Ureter (tissue), 1 donor: ENCODE measurements around a stretch of chr3.

GRCh38 chr3:184583344-184584435 lies 22.1 kb downstream of the EPHB3 start:
- PRO-cap: bidirectional peak, plus-strand start at chr3:184583760, minus-strand start at chr3:184583664

DNA sequence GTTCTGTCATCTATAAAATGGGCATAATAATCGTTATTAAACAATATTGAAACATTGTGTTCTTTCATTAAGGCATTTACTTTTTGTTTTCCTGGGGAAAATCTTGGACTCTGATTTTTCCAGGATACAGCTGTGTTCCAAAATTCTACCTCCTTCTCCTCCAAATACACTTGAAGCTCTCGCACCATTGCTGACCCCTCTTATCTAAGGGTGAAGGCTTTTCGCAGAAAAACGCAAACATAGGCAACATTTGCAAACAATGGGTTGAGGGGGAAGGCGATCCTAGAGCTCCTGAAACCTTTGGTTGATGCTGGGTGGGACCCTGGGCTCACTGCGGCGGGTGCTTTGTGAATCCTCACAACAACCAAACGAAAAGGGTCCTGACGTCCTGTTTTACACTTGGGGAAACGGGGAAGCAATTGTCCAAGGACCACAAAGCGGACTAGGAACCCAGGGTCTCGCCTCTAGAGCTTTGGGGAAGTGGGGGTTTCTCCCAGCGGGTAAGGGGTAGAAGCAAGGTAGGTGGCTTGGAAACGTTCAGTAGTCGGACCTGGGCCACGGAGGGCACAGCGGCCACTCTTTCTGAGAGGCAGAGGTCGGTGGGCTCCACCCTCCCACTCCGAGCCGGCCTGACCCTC lies 42.0 kb downstream of the EPHB3 start:
- PRO-cap: no peak

- PRO-cap: no peak
Measured at GRCh38 chr3:184816643-184817043, 4.7 kb downstream of the VPS8 start.

- PRO-cap: no peak
Measured at GRCh38 chr3:184820181-184820694, 8.3 kb downstream of the VPS8 start.

DNA sequence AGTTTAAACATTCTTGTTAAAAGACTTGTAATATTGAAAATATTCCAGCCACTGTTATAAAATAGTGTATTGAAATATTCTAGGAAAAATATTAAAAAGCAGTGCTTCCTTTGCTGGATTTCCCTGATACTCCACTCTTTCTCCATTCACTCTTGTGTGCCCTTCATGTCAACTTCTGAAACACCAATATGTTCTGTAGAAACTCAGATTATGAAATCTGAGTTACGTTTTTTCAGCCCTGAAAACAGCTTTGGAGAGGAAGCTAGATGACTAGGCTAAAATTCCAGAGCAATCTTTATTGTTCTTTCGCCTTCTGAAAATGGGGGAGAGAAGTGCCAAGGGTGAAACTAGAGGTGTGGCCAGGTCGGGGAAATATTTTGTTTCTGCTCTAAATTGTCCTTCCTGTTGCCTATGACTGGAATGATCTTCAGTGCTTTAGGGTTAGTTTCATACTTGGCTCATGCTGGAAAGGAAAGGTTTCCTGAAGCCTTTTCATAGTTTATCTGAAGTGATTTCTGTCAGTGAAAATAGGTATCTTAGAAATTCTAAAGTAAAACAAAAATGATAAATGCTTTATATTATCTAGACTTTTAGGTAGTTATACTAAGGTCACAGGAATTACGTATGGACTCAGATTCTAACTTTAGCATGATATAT lies 45.9 kb upstream of the MAP3K13 start:
- PRO-cap: no peak

DNA sequence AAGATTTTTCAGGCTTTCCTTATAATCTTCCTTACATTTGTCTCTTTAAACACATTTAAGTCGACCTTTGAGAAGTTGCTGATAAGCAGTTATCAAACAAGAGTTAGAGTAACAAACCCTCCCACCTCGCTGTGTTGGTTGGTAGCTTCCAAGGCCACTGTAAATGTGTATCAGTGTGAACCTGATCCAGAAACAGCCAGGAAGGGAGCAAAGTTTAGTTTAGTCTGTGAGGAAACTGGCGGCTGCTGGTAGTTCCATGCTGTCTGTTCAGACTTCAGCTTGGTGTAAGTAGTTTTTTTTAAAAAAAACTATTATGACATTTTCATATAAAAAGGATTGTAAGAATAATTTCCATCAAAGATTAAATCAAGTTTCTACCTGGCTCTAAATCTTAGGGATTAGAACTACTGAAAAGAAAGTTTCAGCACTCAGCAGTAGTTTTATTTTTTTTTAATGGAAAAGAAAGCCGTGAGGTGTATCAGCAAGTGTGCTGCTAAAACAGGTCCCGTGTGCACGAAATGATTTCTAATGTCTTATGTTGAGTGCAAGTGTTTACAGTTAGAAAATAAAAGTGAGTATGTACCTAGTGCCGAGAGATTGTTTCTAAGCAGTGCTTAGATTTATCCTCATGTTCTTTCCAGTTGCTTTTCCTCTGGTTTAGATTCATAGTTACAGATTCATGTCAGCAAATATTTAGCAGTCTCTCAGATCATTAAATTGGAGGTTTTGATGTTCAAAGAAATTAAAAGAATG lies 34.1 kb upstream of the MAP3K13 start:
- PRO-cap: no peak

DNA sequence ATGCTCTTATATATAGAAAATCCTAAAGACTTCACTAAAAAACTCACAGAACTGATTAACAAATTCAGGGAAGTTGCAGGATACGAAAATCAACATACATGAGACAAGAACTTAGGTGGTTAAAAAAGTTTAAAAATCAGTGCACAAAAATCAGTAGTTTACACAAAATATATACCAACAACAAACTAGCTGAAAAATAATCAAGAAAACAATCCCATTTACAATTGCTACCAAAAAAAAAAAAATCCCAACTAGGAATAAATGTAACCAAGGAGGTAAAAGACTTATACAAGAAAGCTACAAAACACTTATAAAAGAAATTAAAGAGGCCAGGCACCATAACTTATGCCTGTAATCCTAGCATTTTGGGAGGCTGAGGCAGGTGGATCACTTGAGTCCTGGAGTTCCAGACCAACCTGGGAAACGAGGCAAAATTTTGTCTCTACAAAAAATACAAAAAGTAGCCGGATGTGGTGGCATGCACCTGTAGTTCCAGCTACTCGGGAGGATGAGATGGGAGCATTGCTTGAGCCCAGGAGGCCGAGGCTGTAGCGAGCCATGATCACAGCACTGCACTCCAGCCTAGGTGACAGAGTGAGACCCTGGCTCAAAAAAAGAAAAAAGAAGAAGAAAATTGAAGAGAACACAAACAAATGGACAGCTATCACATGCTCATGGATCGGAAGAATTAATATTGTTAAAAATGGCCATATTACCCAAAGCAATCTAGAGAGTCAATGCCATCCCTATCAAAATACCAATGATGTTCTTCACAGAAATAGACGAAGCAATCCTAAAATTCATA lies 25.2 kb downstream of the MAP3K13 start:
- PRO-cap: no peak

DNA sequence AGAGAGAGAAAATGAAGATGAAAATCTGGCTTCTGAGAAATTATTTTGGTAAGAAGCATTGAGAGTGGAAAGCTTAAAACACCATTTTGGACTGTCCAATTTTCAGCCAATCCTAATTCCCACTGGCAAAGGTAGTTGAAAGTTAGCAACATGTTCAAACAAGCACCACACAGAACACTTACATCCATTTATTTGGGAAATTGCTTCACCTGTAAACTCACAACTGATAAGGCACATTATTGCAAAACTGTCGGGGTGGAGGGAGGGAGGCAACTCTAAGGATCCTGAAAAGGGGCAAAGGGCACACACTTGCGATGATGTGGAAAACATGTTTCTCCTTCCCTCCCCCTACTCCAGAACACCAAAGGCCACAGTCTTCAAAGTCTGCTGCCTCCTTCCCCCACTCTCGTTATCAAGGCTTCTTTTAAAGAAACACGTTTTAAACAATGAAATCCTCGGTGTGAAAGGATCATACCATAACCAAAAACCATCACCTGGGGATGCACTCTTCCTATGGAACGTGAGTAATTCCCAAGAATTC lies 9.3 kb downstream of the TMEM41A start:
- PRO-cap: no peak

DNA sequence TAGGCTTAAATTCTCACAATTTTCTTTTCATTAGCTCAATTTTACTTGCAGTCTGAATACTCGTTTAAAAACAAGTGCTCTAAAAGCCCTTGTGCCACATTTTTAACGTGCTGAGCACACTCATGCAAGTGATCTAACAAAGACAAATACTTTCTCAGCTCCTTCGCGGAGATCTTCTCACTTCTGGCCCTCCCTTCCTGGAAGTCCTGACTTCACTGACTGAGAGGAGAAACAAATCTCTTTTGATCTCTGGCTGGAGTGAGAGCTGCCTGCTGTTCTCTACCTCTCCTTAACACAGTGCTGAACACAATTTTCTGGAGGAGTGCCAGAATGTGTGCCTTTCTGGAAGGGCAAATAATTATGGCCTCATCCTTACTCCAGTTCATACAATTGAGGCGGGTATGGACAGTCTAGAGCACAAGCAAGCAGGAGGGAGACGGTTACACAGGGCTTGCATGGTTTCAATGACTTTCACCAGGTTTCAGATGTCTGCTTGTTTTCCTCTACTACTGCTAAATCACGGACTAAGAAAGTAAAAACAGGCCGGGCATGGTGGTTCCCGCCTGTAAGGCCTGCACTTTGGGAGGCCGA lies 51.0 kb downstream of the IGF2BP2 start:
- PRO-cap: no peak

- PRO-cap: no peak
Measured at GRCh38 chr3:185918323-185918522, 19.6 kb downstream of the TRA2B start.

DNA sequence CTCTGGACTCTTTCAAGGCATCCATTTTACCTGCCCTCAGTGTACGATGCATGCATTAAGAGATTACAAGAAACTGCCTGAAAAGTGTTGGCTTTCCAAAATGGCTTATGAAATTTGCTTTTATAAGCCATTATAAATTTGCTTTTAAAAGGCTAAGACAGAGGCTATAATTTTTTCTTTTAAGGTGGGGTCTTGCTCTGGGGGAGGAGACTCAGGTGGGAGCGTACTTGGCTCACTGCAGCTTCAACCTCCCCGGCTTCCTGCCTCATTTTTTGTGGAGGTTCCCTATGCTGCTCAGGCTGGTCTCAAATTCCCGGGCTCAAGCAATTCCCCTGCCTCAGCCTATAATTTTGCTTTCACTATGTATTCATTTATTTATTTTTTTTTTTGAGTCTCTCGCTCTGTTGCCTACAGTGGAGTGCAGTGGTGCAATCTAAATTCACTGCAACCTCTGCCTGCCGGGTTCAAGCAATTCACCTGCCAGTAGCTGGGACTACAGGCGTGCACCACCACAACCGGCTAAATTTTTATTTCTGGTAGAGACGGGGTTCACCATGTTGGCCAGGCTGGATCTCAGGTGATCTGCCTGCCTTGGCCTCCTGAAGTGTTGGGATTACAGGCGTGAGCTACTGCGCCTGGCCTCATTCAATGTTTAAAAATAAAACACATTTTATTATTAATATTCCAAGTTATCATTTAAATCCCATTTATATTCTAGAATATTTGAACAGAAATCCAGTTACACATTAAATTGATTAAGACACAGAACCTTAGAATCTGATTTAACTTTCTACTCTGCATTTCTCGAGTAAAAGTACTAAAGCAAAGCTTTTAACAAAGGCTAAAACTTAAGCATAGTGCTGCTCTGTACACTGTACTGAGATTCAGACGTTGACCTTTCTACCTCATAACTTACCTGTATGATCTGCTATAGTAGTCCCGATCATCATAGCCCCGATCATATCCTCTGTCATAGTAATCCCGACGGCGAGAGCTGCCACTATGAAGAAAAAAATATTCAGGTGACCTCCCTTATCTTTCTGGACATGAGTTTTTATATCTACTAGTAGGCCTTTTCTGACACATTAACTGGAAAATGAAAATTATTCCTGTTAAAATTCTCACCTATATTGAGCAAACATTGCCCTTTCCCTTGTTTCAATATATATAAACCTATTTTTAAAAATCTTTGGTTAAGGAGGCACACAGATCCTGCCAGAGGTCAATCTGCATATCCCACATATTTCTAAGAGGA lies 17.2 kb downstream of the TRA2B start:
- PRO-cap: no peak

DNA sequence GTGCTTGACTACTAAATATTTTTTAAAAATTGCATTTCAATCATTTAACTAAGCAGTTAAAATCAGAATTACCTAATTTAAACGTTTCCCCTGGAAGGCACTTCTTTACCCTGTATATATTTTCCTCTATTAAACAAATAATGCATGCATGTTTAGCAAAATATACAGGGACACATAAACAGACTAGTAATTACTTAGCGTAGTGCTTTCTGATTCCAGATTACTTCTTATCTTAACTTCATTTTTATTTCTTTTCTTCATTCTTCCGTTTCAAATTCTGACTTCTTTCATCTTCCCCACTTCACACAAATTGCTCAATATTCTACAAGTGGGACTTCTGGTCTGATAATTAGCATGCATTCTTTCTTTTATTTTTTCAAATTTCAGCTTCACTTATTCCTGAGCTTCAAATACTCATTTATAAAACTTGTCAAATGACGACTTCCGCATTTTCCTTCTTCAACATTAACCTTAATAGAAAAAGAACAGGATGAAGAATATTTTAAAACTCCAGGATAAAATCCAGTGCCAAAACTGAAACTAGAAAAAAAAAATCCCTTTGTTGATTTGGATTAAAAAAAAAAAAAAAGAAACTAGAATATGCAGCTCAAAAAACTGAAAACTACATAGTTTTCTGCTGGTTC lies 6.3 kb downstream of the TRA2B start:
- PRO-cap: no peak

DNA sequence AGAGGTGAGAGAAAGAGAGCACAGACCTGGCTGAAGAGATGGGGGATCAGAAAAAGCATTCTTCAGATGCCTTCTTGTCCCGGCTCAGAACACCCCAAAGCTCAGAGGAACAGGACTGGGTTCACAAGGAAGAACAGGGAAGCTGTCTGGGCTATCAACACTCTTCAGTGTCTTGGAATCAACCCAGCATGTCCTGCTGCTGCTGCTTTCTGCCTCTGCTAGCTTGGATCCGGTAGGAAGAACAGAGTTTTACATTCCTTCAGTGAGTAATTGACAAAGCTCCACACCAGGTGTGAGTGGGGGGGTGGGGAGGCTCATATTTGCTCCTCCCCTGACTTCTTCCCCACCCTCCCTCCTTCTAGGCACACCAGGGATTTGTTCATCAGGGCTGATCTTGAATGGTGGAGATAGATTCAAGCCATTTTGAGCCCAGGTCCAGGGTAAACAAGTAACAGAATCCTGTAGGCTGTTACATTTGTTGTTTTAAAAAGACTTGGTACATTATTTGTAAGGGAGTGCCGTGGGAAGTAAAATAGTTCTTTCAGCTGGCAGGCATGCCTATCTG lies 13.1 kb upstream of the ETV5 start:
- PRO-cap: no peak

DNA sequence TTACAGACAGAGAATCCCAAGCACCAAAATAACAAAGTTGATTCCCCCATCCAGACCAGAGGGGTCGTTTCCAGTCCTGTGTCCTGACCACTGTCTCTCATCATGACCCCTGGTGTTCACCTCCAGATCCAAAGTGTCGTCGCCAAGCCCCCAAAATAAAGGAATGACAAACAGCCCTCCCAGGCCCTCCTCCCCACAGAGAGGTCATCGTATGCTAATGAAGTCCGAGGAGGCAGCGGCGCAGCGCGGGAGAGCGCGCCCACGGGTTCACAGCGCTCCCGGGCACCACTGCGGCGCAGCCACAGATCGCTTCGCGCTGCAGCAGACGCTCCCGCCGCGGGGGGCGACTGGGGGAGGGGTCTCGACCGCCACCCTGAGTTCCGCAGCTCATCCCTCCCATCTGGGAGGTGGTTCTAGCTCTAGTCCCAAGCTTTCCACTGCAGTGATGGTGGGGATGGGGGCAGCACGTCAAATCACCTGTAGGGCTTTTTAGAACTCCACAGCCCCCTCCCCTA lies 1.3 kb downstream of the DGKG start:
- PRO-cap: unidirectional peak, plus-strand start at position 437 of the sequence

GRCh38 chr3:186600424-186600755 lies 12.5 kb upstream of the AHSG start:
- PRO-cap: no peak

DNA sequence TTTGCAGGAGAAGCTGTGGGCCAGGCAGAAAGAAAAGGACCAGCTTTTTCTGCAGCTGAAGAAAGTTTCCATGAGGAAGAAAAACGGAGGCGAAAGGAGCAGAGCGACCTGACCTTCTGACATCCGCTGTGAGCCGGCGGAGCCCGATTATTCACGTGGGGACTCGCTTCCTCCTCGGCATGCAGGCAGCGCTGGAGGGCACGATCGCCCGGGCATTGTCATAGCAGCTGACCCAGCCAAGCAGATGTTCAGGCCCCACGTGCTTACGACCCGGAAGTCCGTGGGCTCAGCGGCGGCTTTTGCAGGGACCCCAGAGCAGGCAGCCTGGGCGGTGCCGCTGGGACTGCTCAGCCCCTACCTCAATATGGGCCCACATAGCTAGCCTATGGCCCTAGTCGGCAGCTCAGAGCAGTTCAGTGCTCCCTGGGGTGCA lies 10.6 kb upstream of the EIF4A2 start:
- PRO-cap: bidirectional peak, plus-strand start at position 292 of the sequence, minus-strand start at position 128 of the sequence

- PRO-cap: no peak
Measured at GRCh38 chr3:186788578-186789640, 5.5 kb downstream of the EIF4A2 start.

- PRO-cap: no peak
Measured at GRCh38 chr3:186824156-186825071, 18.1 kb upstream of the ADIPOQ start.

- PRO-cap: bidirectional peak, plus-strand start at chr3:186827619, minus-strand start at chr3:186827529
Measured at GRCh38 chr3:186827375-186827896, 15.1 kb upstream of the ADIPOQ start.

DNA sequence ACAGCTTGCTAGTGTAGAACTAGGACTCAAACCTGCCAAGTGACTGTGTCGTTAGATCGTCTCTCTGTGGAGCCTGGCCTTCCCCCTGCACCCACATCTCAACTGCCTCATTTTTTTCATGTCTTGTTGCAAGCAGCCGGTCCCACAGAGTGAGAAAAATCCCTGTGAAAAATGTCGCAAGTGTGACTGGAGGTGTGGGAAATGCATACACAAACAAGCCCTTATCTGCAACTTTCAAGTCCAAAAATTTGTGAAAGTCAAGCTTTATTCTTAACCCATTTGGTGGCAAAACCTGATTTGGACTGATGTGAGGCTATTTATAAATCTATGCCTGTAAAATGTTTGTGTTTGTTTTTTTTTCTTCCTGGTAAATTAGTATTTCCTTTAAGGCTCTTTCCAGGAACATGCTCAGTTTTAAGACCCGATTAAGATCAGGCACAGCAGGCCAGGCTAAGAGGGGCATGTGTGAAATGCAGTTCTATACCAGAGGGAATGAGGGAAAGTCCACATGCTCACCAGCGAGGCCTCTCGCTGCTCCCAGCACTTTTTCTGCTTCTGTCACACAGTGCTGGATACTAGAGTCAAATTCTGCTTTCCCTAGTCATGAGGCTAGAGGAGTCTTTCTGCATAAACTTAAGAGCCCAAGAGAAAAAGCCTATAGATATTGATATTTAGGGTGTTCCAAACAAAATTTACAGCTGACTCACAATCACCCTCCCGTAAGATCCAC lies 25.9 kb downstream of the ST6GAL1 start:
- PRO-cap: no peak